Pericardium fibroblast (primary cell): Measurements from ENCODE around the gene ZBED6.

- RAMPAGE, long total RNA: no peak
Observed at GRCh38 chr1:202961233-202961939, 3.3 kb upstream of the ADIPOR1 start.

- RAMPAGE, long total RNA: no peak
Observed at GRCh38 chr1:202965118-202966023, 1.7 kb downstream of the CYB5R1 start.

GRCh38 chr1:203005607-203006045, 1.5 kb upstream of the TMEM183A start:
- RAMPAGE, long total RNA: no peak

DNA sequence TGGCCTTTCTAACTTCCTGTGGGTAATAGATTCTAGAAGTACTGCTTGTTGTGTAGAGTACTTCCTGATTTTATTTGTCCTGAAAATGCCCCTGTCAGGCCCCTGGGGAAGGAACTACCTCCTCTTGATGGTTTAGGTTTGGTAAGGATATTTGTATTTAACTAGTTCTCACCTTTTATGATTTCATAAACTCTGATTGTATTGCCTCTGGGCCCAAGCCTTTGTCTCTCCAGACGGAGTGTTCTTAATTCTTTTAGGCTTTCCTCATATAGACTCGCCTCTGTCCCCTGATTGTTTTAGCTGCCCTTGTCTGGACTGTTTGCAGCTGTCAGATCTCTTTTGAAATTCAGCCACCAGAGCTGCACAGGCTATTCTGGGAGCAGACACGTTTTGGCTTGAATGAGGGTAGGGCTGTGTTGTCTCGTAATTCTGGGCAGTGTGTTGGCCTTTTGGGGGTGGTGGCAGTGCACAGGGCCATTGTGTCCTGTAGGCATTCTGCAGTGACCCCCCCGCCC, 16.5 kb downstream of the MYOG start:
- RAMPAGE, long total RNA: no peak

DNA sequence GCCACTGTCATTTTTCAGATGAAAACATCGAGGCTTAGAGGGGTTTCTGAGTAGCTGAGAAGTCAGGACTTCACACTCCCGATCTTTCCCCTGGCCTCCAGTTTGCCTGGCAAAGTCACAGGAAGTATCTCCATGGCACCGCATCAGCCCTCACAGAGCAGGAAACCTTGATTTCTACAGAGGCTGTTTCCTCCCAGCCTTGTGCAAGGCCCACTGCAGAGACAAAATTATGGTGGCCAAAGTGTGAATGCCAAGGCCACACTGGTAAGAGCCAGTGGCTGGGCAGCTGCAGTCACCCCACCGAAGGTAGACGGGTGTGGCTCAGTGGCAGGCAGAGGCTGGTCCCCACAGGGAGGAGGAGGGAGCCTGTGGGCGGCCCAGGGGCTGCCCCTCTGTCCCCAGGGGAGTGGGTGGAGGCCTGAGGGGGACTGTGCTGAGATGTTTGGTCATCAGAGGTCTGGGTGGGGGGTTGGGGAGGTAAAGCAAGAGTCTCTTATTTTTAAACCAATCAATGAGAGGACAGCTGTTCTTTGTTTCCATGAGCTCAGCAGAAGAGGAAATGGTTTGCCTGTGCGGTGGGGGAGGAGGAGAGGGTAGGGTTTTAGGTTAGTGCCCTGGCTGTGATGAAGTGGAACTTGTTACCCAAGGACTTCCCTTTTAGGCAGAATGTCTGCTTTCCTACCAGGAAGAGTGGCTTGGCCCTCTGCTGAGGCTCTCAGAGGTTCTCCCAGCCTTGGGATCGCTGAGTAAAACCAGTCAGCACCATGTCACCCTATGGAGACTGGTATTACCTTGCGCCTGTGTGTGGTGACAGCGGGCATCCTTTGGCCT, 18.1 kb upstream of the BTG2 start:
- RAMPAGE, long total RNA: no peak

DNA sequence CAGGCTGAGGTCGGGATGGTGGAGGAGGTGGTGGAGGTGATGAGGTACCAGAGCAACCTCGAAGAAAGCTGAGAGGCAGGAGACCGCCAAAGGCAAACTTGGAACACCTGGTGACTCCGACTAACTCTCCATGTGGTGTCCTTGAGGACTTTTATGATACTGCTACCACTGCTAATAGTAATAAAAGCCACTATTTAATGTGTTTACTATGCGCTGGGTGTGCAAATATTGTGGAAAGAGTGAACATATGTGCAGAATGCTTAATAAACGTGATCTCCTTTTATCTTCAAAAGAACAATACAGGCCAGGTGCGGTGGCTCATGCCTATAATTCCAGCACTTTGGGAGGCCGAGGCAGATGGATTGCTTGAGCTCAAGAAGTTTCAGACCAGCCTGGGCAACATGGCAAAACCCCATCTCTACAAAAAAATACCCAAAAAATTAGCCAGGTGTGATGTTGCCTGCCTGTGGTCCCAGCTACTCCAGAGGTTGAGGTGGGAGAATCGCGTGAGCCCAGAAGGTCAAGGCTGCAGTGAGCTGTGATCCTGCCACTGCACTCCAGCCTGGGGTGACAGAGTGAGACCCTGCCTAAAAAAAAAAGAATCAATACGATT, 16.7 kb upstream of the BTG2 start:
- RAMPAGE, long total RNA: no peak

GRCh38 chr1:203322670-203323315, 17.5 kb downstream of the BTG2 start:
- RAMPAGE, long total RNA: no peak

DNA sequence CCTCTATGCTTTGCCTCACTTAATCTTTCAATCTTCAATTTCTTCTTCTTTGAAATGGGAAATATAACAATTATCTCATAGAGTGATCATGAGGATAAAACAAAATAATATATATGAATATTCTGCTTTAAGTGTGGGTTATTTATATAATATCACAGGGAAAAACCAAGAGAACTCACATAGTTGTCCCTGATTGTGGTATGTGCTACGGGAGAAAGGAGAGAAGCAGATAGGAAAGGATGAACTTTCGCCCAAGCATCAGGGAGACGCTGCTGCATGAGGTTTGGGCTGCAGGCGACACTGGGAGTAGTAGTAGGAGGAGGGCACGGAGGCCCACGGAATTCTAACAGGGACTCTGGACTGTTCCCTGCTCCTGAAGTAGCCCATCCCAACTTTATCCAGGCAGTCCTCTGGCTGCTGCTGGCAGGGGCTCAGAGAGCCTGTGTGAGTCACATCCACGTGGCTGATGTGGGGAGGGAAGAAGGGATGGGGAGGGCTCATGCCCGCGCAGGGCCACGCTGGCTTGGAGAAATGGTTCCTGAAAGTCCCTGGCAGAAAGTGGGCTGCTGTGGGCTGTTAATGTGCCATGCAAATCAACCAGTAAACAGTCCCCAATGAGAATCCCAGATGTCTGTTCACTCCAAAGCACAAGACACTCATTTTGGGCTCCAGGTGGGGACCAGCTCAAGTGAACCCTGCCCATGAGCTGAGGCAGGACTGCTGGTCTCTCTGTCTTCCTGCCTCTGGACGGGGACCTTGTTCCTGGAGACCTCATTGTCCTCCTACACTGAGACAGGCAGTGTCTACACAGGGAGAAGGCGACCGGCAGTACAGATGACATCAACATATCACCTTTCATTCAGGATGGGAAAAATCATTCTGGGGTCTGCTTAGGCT, 57.5 kb upstream of the FMOD start:
- RAMPAGE, long total RNA: no peak

DNA sequence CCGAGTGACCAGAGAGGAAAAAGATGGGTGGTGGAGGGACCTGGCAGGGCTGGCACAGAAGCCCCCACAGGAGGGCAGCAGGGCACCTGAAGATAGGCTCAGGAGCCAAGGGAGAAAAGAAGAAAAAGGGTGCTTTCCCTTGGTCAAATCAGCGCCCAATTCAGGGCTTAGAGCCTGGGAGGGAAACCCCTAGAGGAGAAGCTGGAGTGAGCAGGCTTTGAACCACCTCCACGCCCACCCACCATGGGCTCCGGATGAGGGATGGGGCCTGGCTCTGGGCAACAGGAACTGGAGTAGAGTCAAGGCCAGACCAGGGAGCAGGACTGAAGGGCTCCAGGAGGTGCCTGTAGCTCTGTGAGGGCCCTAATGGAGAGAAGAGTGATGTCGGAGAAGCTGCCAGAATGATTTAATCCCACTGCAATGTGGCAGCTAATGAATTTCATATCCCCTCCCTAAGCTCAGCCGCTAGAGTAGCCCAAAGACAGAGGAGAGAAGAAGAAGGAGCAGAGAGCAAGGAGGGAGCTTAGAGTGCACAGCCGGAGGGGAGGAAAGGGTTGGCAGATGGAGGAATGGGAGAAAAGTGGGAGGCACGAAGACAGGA, 12.0 kb upstream of the PRELP start:
- RAMPAGE, long total RNA: no peak

- RAMPAGE, long total RNA: no peak
Observed at GRCh38 chr1:203483213-203483936, 7.8 kb downstream of the PRELP start.

DNA sequence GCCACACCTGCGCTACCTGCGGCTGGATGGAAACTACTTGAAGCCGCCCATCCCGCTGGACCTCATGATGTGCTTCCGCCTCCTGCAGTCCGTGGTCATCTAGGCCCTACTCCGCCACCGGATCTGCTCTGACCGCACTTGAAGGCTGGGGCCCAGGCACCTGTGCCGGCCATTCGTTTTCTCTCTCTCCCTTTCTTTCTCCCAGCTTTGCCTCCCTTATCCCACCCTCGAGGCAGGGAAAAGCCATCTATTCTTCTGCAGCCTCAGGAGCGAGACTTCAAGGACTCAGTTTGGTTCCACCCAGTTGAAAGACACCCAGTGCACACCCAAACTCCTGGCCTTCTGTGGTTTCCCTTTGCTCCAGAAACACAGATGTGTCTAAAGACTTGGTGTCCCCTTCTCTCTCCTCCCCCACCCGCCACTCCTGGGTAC, 7.2 kb upstream of the OPTC start:
- RAMPAGE, long total RNA: no peak

GRCh38 chr1:203555695-203557006, 62.2 kb downstream of the OPTC start:
- RAMPAGE, long total RNA: no peak

GRCh38 chr1:203591980-203592761, 34.5 kb upstream of the ATP2B4 start:
- RAMPAGE, long total RNA: no peak

DNA sequence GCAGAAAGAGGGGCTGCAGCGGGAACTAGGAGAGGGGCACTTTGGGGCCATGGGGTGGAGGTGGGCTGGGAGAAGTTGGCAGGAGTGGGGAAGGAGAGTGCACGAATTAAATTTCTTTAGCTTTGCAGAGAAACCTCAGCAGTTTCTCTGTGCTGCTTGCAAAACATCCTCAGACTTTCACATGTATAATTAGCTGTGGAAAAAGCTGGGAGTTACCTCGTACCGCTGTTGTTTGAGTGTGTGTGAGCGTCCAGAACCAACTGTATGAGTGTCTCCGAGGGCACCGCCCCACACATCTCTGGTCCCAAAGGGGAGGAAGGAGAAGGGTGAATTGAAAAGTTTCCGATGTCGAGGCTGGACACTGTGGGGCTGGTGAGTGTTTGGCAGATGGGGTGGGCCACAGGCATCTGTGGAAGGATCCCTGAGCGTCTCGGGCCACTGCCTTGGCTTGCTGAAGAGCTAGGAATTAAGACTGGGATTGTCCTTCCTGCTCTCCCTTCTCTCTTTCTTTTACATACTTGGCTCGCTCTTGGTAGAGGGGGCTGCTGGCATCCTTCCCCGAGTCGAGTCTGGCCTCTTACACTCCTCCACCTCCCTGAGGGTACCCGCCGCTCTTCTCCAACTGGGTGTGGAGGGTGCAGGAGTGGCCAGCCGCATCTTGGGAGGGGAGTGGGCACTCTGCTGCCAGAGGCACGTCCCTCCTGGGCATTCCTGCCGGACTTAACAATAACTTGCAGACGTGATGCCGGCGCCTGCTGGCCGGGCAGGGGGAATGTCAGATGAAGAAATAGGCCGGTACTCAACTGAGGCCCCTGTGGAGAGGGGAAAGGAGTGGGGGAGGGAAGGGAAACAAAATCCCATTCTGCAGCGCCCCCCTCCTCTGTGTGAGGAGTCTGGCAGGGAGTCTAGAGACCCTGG, 1.3 kb downstream of the ATP2B4 start:
- RAMPAGE, long total RNA: no peak

DNA sequence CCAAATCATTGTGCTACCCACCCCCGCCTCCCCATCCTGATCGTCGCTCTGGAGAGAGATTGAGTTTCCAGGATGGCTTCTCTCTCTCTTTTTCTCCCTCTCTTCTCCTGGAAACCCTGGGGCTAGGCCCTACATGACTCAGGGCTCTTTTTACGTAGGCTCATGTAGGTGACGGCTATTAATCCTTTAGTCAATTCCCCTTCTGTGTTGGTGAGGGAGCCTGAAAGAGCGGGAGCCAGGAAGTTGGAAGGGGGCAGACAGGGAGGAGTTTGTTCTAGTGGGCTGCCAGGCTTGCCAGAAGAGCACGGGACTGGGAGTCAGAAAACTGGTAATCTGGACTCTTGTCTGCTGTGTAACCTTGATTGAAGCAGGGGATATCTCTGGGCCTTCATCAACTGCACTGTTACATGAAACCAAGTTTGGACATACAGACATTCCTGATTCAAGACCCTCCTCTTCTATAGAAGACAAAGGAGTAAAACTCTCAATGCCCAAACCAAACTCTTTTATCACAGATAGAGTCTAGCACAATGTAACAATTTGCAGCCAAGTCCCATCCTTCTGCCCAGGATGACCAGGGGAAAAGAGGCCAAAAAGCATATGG, 9.8 kb downstream of the ATP2B4 start:
- RAMPAGE, long total RNA: no peak

DNA sequence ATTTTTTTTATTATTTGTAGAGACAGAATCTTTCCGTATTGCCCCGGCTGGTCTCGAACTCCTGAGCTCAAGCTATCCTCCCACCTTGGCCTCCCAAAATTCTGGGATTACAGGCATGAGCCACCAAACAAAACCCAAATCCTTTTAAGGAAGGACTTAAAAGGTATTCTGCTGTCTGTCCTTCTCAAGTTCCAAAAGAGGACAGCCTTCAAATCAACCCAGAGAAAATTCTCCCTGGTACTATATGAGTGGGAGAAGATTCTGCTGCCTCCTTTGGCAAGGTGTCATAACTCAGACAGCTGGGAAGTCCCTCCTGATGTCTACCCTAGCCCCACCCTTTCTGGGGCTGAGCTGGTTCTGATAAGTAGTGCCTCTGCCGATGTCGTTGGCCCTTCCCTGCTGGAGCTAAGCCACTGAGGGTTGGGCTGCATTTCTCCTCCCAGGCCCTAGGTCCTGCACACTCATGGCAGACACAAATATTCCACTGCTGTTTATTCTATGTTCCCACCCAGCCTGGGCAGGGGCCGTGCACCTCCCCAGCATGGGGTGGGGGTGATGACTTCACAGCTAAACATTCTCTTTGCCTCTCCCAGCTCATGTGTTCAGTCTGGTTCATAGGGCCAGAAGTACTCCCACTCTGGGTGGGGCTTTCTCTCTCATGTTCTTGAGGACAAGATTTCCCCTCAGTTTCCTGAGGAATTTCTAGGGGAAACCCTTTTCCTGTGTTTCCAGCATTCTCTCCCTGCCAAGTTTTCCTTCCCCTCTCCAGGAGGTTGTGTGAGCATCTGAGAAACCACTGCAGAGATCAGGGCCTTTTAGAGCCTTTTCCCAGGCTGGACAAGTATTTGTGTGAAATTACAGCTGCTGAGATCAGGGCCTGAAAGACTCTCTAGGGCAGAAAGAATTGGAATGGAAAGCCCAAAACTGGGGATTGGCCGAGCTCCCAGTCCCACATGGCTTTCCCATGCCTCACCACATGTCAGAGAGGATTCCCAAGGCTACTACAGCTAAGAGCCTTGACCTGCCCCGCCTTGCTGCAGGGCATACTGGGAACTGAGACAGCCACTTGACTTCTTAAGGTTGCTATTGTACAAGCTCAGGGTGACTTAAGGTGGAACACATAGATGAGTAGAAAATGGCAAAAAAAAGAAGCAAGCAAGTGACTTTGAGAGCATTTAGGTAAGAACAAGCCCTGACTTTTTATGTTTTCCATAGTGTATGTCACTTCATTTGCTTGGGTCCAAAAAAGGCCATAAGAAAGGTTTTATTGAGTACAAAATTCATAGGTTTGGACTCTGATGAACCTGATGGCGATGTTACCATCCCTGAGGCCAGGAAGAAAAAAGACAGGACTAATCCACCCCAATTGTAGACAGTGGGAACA, 66.2 kb downstream of the ATP2B4 start:
- RAMPAGE, long total RNA: no peak

GRCh38 chr1:203699379-203699876, 65.6 kb upstream of the LAX1 start:
- RAMPAGE, long total RNA: no peak

DNA sequence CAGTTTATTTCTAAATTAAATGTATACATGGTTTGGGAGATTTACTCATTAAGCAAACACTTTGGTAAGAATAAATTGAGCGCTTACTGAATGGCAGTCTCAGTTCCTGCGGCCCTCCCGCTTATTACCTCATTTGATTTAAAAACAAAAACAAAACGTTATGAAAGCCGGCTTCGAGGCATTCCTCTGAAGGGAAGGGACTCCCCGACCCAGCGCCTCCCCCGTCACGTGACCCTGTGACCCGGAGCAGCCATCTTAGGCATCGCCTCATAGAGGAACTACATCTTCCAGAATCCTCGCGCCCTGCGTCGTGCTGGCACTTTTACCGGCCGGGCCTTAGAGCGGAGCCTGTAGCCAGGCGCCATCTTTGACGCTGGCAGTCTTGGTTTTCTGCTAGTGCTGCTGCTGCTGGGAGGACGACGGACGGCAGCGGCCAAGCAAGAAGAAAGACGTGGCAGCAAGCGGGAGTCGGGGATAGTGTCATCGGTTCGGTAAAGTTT, at the start of gene ZBED6:
ZBED6 (plus strand) TSS at position 339 of the 500 bp plus-strand sequence.
- RAMPAGE, long total RNA: no peak

DNA sequence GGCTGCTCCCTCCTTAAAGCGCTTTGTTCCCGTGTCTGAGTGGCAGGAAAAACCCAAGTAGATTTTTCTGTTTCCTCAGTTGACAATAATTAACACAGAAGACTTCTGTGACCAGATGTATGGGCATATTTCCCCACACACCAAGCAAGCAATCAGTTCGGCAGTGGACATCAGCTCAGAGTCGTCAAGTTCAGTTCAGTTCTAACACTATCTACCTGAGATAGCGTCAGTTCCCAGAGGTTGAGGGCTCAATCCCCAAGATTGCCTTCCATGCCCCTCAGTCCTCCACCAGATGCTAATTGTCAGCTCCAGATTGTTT, 4.0 kb downstream of the SNRPE start:
- RAMPAGE, long total RNA: no peak

DNA sequence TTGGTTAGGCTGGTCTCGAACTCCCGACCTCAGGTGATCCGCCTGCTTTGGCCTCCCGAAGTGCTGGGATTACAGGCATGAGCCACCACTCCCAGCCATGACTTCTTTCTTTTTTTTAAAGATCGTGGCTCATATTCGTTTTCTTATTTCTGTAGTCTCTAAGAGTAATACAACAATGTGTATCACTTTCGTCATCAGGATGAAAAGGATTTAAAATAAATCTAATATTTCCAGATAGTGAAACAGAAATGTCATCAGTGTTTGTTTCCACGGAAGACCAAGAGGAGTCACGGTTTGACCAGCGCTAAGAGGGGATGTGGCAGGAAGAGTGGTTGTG, 8.2 kb downstream of the SOX13 start:
- RAMPAGE, long total RNA: no peak